HT-29 (cell line): ENCODE measurements around the gene HEXIM2.

GRCh38 chr17:45161761-45162176 lies at the start of gene HEXIM2:
Gene HEXIM2, plus strand, starts transcription at chr17:45161875.
- RAMPAGE, long total RNA, result no peak

DNA sequence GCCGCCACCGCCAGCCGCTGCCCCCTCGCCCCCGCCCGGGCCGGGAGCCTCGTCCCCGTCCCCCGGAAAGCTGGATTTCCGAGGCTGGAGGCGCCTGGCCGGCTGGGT lies 176 bp downstream of the FMNL1 start:
- RAMPAGE, long total RNA, result no peak

GRCh38 chr17:45256119-45257038 lies 5.5 kb downstream of the SPATA32 start:
- RAMPAGE, long total RNA, result no peak

- RAMPAGE, long total RNA, result no peak
Measured at GRCh38 chr17:45436114-45436884, 3.6 kb upstream of the ARHGAP27 start.

DNA sequence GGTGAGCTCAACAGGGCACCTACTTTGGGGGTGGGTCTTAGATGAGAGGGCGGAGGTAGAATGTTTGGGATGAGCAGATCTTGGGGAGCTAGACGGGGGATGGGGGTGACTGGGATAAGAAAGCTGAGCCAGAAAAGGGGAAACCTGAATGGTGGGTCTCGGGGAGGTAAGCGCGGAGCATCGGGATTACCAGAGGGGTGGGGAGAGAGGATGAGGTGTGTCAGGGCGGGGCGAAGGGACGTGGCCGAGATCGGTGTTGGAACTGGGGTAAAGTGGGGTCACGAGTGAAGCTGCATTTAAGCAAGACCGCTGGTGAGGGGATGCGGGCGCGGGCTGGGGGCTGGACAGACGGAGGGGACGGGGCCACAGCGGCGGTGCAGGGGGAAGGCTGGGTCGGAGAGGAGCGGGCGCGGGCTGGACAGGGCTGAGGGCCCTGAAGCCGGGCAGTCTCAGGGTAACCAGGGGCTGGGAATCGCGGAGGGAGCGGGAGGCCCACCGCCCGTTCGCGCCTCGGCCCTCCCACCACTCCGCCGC lies 365 bp downstream of the PLEKHM1 start:
- RAMPAGE, long total RNA, result no peak

GRCh38 chr17:46020002-46020462 lies 21.0 kb downstream of the STH start:
- RAMPAGE, long total RNA, result no peak

DNA sequence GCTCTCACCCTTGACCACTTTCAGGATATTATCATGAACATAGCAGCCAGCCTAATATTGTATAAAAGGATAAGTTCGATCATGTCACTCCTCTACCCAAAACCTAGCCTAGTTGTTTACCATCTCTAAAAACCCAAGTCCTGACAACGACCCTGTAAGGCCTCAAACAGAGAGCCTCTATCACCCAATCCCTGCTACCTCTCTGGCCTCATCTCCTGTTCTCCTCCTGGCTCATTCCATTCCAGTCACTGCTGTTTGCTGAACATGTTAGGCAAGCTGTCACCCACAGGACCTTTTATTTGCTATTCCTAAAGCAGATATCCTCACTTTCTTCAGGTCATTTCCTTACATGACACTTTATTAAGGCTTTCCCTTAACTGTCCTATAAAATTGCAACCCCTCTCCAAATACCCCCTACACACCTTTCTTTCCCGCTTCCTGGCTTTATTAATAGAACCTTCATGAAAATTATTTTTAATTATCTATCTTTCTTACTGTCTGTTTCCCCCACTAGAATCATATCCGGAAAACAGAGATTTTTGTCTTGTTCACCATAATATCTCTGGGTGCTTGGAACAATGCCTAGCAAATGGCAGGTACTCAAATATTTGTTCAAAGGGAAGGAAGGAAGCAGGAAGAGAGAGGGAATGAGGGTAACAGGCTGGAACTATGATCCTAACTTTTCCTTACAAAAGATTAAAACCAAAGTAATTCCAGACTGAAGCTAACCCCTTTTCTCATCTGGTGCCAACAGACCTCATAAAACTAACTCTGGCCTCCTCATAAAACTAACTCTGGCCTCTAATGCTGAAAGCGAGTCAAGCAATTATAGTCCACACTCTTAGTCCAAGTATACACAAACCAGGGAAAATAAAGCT lies 85.0 kb downstream of the KANSL1 start:
- RAMPAGE, long total RNA, result no peak

DNA sequence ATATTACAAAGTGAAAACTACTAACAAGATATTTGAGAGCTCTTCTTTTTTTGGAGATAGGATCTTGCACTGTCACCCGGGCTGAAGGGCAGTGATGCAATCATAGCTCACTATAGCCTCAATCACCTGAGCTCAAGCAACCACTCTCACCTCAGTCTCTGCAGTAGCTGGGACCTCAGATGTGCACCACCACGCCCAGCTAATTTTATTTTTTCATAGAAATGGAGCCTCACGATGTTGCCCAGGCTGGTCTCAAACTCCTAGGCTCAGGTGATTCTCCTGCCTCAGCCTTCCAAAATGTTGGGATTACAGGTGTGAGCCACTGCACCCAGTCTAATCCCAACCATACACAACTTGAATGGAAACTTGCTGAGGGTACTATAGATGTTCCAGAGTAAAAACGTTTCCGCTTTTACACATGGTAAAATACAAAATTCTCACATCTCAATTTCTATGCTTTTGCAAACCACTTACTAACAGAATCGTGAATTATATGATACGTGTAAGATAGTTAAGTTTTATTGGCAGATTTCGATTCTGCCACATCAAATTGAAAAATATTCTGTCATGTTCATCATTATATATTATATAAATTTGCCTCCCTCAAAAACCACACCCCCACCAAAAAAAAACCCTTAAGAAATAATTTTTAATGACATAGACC lies 84.2 kb downstream of the KANSL1 start:
- RAMPAGE, long total RNA, result no peak

GRCh38 chr17:46120713-46121735 lies 72.2 kb downstream of the KANSL1 start:
- RAMPAGE, long total RNA, result no peak

GRCh38 chr17:46130500-46131072 lies 62.6 kb downstream of the KANSL1 start:
- RAMPAGE, long total RNA, result no peak

DNA sequence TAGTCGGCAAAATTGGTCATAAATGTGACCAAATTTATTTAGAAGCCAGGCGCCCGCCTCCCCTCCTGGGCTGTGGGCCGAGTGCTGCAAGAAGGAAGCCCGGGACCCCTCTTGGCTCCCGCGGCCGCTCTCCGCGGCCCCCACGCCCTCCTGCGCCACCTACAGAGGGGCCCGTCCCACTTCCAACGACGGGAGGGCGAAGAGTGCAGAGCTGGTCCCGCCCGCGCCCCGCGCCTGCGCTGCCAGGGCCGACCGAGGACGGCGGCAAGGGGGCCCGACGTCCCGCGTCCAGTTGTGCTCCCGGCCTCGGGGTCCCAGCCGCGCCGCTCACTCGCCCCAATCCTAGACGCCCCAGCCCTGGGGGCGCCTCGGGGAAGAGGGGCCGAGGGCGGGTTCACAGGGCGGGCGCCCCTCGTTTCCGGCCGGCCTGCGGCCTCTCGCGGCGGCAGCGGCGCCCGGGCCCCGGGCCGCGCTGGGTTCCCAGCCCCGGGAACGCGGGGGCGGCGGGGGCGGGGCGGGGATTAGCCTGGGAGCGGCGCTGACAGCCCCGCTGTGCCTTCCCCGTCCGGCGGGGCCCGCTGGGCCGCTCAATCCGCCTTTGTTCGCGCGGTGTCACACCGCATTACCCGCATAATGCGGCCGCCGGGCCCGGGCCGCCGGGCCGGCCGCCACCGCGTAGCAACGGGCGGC lies 47.3 kb downstream of the WNT3 start:
- RAMPAGE, long total RNA, result no peak

DNA sequence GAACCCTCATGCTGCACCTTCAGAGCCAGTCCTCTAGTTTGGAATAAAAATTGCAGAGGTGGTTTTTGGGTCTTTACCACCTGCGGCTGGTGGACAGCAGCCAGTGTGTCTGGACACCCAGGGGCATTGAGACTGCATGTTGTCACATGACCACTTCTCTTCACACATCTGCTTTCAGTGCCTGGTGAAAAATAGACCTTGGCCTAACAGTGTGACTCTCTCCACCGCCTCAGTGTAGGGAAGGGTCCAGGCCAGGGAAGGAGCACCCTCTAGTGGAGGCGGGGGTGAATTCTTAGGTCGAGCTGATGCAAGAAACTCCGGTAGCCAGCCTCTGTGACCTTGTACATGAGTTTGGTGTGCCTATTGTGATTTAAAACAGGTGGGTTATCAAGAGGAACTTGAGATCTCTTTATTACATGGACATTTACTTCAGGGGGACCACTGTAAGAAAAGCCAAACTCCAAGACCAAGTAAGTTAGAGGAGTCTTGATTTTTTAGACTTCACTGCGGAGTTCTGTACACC lies 17.8 kb downstream of the GOSR2 start:
- RAMPAGE, long total RNA, result no peak

DNA sequence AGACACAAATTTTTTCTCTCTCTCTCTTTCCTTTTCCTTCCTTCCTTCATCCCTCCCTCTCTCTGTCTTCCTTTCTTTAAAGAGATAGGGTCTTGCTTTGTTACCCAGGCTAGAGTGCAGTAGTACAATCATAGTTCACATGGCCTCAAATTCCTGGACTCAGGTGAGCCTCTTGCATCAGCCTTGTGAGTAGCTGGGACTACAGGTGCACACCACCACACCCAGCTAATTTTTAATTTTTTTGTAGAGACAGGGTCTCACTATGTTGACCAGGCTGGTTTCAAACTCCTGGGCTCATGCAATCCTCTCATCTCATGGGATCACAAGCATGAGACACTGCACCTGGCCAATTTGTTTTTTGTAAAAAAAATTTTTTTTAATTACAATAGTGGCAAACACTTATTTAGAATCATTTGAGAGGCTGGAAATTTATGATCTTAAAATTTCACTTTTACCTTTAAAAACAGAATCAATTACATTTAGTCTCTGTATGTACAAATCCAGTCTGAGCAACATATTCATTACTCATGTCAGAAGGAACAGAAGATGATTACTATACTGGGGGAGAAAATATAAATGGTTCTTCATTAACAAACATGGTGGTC lies 18.9 kb downstream of the CDC27 start:
- RAMPAGE, long total RNA, result no peak

DNA sequence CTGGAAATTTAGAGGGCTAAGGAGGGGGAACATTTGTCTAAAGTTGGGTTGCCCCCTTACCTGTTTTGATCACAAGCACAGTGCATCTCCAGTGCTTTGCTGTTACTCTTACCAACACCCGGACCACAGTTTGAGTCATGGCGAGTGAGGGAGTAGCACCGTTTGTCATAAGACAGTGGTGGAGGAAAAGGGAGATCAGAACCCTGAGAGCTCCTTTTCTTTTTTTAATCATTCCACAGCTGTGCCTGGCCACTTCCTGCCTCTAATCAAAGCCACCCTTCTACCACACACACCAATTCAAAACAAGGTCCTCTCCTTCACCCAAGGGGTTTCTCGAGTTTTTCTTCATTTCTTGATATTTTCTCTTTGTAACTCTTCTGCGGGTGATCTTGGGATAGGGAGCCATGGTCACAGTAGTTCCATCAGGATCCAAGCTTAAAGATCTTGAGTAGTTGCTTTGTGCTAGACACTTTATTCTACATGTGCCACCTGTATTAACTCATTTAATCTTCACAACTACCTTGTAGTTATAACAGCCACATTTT lies 5.1 kb upstream of the MYL4 start:
- RAMPAGE, long total RNA, result no peak

DNA sequence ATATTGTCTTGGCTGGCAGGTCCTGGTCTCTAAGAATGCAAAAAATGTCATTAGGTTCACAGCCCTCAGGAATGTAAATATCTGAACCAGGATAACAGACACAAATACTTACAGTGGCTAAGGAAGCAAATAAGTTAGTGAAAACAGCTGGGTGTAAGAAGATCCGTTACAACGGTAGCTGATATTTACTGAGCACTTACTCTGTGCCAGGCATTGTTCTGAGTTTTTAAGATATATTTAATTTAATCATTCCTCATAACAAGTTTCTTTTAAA lies 18.1 kb upstream of the EFCAB13 start:
- RAMPAGE, long total RNA, result no peak

GRCh38 chr17:47324122-47325331 lies 772 bp downstream of the EFCAB13 start:
- RAMPAGE, long total RNA, result no peak

GRCh38 chr17:47417572-47417957 lies 93.8 kb downstream of the EFCAB13 start:
- RAMPAGE, long total RNA, result no peak

GRCh38 chr17:47436817-47437487 lies 94.0 kb upstream of the NPEPPS start:
- RAMPAGE, long total RNA, result no peak

GRCh38 chr17:47670389-47670961 lies 20.8 kb downstream of the KPNB1 start:
- RAMPAGE, long total RNA, result no peak

GRCh38 chr17:47694359-47694744 lies 391 bp downstream of the TBKBP1 start:
- RAMPAGE, long total RNA, result no peak